ENCODE measurements around a stretch of chr16.

DNA sequence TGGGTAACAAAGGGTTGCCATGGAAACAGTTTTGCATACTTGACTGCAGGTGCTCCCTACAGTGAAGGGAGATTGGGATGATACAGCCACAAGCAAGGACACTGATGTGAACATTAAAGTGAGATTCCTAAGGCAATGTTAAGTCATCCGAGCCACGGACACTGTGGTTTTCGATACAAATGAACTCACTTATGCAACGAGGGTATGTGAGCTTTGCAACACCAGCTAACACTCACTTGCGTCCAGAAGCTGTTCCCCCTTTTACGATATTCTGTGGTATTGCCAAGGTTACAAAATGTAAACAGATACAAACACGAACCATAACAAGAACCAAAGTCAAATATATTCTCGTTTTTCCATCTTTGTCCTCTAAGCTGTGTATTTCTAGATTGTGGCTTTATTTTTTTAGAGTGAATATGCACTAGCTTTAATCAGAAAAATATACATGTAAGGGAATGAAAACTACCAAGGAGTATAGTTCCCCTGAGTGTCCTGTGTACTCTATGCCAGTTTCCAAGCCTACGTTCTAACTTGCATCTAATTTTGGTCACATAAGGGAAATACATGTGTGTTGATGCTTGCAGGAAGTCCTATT lies 116.2 kb downstream of the ZFHX3 start:
- RAMPAGE, total RNA, result no peak

DNA sequence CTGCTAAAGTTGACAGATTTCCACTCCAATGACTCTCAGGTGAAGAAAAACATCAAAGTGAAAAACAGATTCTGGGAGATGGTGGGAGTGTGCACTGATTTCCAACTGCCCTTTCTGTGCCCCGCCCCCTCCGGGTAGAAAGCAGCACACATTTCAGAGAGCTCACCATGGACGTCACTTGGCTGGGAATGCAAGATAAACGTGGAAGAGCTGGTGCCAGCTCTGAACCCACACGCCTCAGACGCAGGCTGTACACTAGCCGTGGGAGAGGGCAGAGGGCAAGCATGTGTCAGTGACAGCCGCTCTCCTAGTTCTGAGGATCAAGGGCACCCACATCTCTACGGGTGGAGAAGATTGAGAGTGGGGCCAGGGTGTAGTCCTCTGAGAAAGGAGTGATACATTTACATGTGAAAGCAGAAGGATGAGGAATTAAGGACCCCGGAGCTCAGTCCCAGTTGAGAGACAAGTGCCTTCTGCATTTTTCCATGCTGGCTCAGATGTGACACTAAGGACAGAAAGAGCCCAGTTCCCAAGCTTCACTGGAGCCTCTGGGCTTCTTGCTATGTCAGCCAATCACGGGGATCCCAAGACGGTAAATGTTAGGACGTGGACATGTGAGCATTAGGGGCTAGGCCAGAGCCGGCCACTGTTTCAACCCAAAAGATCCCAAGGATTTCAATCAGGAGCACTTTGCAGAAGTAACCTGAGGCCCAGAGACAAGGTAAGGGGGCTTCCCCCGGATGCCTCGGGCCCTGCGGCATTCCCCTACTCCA lies 101.3 kb downstream of the ZFHX3 start:
- RAMPAGE, total RNA, result no peak

- RAMPAGE, total RNA, result no peak
These were observed 99.9 kb downstream of the ZFHX3 start for GRCh38 chr16:72947976-72948520.

GRCh38 chr16:72959585-72960267 lies 88.2 kb downstream of the ZFHX3 start:
- RAMPAGE, total RNA, result no peak

GRCh38 chr16:72972751-72973836 lies 74.8 kb downstream of the ZFHX3 start:
- RAMPAGE, total RNA, result no peak

- RAMPAGE, total RNA, result no peak
These were observed 1.2 kb downstream of the ZFHX3 start for GRCh38 chr16:73046616-73047148.

DNA sequence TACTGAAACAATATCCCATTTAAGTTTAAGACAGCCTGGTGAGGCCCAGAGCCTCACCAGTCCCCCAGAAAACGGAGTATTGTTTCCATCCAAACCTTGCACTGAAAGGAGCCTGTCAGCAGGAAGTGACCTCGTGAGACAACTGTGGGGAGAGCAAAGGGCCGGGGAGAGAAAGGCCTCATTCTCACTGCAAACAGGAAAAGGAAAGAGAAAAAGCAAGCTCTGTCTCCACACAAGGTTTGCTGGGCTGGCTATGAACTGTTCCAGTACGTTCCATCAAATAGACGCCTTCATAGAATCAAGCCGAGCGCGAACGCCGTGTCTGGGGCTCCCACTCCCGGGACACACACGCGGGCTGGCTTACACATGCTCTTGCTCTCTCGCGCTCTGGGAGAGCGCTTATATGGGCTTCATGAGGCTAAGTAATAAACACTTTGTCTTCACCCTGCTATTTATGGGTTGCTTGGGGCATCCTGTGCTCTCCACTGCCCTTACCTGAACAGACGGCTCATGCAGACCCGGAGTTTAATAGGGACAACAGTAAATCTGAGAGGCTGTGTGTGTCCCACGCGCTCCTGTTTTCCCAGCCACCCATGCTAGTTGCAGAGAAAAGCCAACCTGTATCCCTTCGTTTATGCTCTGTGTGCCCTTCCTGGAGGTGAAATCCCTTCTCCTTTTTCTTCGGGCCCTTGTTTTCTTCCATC lies 44.6 kb upstream of the ZFHX3 start:
- RAMPAGE, total RNA, result no peak

DNA sequence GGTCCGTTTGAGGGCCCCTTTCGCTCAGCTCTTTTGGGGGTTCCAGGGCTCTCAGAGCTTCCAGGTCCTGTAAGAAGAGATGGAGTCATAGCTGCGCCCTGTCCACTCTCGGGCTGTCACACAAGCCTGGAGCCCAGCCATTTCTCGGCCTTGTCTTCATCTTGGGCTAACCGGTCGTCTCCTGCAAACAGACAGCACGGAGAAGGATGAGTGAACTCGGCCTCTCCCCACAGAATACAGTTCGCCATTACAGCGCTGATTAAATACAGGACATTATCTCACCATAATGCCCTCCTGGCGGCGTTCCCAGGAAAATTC lies 45.4 kb upstream of the ZFHX3 start:
- RAMPAGE, total RNA, result no peak

DNA sequence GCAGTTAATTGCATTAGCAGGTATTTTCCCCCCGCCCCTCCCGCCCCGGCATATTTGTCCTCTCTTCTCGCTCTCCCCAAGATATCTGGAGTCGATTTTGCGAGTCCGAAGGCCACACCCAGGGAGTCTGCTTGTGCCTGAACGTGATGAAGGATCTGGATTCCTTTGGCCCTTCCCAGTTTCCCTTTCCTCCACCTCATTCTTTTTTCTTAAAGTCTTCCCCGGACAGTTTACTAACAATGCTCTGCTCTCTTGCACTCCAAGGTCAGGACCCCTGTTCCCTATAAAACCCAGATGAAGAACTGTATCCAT lies 125.4 kb upstream of the ZFHX3 start:
- RAMPAGE, total RNA, result no peak

- RAMPAGE, total RNA, result no peak
These were observed 144.6 kb upstream of the ZFHX3 start for GRCh38 chr16:73192317-73193069.

- RAMPAGE, total RNA, result no peak
These were observed 501.6 kb upstream of the PSMD7 start for GRCh38 chr16:73795033-73795299.

GRCh38 chr16:74447523-74448010 lies 26.3 kb upstream of the CLEC18B start:
- RAMPAGE, total RNA, result no peak

DNA sequence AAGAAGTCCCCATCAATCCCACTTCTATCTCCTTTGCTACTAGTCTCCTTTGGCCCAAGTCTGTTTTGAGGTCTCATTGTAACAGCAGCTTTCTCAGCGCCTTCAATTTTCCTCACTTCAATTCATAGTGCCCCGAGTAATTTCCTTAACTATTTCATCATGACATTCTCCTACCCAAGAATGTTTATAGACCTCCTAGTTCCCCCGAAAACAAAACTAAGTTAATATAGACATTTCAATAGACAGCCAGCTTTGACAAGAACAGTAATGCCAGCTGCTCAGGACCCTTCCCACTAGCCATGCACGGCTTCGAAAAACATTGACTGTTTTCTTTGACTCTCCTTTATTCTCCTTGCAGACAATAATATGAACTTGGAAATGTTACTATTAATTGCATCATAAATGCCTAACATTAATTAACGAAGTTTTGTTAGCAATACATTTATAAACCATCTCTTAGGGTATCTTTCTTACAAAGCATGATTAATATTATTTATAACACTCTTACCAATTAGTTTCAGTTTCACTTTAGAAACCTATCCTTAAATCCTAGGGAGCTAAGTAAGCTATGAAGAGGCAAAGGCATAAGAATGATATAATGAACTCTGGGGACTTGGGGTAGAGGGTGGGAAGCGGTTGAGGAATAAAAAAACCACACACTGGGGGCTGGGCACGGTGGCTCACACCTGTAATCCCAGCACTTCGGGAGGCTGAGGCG lies 22.8 kb downstream of the GLG1 start:
- RAMPAGE, total RNA, result no peak

DNA sequence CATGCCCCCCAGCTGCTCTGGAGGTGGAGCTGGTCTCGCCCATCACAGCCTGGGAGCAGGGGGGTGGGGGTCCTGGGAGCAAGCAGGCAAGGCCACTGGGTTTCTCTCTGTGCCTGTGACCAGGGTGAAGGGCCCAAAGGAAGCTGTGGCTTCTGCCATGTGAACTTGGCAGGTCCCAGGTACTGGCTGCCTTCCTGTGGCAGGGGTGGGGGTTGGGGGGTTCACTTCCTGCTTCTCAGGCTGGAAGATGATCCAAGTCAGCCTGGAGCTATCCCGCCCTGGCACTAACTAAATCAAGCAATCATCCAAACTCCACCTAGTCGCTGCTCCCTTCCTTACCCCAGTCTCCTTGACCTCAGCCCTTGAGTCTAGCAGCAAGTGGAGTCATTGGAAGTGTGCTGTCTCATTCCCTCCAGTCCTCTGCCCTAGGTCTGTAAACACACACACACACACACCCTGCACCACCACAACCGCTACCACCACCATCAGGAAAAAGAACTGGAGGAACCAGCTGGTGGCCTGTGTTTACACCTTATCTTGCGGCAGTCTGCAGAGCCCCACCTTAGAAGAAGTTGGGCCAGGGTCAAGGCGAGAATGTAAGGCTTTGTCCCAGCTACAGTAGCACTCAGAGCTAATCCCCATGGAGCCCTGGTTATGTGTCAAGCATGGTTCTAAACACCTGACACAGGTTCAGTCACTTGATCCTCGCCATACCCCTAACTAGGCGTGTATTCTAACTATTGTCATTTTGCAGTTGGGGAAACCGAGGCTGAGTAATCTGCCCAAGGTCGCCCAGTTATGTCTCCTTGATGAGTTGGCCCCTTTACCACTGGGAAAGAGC lies 29.7 kb upstream of the MLKL start:
- RAMPAGE, total RNA, result no peak

GRCh38 chr16:74738809-74739283 lies 35.8 kb downstream of the FA2H start:
- RAMPAGE, total RNA, result no peak

DNA sequence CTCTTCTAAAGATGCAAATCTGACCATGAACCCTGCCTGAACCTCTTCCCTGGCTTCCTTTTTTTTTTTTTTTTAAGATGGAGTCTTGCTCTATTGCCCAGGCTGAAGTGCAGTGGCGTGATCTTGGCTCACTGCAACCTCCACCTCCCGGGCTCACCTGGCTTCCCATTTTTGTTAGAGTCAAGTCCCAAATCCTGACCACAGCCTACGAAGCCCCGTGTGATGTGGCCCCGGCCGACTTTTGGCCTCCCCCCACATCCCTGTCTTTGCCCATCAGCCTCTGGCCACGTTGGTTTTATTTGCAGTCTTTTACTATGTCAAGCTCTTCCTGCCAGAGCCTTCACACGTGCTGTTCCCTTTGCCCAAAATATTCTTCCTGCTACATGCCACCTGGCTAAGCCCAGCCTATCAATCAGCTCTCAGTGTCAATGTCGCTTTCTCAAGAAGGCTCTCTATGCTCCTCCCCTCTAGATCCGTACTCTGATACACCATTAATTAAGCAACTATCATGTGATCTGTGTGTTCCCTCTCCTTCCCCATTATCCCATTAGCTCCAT lies 2.6 kb downstream of the FA2H start:
- RAMPAGE, total RNA, result no peak

DNA sequence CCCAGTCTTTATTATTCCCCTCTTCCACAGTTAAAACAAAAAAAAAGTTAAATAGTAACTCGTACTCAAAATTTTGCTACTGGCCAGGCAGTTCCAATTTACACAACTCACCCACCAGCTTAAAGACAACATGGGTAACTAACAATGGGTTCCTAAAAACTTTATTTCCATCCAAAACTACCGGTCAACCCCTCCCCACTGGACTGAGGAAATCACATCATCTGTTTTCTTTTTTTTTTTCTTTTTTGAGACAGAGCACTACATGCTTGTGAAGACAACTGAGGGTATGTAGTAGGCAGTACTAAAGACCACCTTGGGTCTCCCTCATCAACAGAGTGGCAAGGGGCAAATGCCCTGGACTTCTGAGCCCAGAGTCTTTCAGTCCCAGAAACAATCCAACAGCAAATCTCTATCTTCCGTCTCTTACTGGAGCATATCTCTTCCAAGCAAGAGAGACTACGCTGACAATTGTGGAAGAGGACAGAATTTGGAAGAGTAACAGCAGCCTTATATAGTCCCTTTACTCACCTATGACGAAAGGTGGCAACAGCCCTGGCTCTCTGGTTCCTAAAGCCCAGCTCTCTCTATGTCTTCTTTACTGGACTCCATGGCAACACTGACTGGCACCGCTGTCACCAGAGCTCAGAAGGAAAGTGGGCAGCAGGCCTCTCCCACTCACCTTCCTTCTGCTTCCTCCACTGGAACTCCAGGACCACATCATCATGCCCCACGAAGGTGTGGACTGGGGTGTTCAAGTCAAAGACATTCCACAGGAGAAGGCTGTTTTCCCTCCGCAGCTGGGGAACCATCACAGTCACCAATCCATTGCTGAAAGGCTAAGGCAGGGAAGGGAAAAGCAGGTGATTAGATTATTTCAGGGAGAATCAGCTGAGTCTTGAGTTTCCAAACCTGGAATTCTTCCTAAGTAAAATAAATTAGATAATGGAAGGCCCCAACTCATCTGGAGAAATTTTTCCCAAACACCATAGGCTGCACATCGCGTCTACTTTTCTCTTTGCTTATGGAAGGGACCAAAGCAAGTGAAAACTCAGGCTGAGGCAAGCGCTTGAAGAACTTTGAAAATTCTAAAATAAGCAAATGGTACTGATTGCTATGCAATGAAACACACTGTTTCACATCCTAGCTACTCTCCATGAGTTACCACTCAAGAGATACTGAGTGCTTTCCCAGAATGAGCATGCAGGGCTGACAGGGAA lies 63.2 kb downstream of the WDR59 start:
- RAMPAGE, total RNA, result no peak

- RAMPAGE, total RNA, result no peak
These were observed 41.3 kb downstream of the LDHD start for GRCh38 chr16:75074793-75076217.

GRCh38 chr16:75098360-75098842 lies 18.2 kb downstream of the LDHD start:
- RAMPAGE, total RNA, result no peak

DNA sequence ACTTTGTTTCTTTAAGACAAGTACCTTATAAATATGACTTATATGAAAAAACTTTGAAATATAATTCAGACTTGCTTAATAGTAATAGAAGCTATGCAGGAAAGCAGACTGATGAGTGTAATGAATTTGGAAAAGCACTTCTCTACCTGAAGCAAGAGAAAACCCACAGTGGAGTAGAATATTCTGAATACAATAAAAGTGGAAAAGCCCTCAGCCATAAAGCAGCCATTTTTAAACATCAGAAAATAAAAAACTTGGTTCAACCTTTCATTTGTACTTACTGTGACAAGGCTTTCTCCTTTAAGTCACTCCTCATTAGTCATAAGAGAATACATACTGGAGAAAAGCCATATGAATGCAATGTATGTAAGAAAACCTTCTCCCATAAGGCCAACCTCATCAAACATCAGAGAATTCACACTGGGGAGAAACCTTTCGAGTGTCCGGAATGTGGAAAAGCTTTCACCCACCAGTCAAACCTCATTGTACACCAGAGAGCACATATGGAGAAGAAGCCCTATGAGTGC lies 21.1 kb downstream of the ZFP1 start:
- RAMPAGE, total RNA, result no peak

Data from foreskin keratinocyte (primary cell).